ENCODE measurements around the gene MYLIP.

- RRBS = no CpG with 5 or more reads among the region's 2 CpGs
Observed at GRCh38 chr6:15254885-15255084, 8.9 kb downstream of the JARID2 start.

GRCh38 chr6:15272996-15273321, 27.1 kb downstream of the JARID2 start:
- RRBS = no CpG with 5 or more reads among the region's 3 CpGs

DNA sequence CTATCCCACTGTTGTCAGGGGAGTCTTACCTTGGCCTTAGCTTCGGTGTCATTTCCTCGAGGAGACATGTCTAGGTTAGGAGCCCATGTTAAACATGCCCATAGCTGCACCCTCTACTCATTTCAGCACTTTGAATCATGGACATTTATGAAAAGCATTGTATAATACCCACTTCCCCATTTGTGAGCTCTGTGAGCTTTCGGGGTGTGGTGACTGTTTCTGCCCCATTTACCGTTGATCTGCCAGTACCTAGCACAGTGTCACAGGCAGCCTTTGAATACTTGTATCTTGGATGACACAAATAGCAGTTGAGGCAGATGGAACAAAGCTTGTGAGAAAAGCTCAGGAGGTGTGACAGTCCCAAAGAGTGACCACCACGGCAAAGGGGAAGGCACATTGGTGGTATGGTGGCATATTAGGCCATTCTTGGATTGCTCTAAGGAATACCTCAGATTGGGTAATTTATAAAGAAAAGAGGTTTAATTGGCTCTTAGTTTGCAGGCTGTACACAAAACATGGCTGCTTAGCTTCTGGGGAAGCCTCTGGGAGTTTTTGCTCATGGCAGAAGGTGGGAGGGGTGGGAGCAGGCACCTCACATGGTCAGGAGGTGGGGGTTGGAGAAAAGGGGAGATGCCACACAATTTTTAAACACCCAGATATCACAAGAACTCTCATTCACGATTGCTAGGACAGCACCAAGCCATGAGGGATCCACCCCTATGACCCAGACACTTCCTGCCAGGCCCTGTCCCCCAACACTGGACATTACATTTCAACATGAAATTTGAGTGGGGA, 42.0 kb downstream of the JARID2 start:
- RRBS = no CpG with 5 or more reads among the region's 6 CpGs

DNA sequence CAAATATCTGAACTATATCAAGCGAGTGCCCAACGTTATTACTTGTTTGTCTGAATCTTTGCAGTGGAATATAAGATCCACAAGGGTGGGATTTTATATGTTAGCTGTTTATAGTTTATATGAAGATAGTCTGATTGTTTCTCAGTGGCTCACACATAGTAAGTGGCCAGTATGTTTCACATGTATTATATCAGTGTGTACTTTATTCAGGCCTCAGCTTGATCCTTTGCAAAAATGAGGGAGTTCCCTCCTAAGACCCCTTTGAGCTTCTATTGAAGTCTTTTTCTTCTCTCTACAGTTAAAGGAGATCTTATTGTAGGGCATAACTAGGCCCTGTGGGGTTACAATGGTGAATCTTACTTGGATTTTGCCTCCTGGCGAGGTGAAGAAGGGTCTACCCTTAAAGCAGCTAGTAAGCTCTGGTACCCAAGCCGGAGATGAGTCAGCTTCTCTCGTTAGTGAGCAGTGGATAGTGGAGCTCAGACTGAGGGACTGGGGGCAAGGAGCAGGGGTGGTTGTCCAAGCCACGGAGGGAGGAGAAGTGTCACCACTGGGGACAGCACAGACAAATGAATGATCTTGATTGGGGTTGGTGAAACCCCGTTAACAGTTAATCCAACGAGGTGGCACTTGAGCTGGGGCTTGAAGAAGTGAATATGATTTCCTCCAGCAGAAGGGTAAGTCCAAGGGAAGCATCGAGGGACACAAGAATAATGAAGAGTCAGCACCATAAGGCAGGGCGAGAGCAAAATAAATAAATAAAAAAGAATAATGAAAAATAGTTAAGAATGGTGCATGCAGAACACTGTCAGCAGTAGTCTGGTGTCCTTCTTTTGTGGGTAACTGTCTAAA, 42.8 kb downstream of the JARID2 start:
- RRBS = no CpG with 5 or more reads among the region's 10 CpGs

DNA sequence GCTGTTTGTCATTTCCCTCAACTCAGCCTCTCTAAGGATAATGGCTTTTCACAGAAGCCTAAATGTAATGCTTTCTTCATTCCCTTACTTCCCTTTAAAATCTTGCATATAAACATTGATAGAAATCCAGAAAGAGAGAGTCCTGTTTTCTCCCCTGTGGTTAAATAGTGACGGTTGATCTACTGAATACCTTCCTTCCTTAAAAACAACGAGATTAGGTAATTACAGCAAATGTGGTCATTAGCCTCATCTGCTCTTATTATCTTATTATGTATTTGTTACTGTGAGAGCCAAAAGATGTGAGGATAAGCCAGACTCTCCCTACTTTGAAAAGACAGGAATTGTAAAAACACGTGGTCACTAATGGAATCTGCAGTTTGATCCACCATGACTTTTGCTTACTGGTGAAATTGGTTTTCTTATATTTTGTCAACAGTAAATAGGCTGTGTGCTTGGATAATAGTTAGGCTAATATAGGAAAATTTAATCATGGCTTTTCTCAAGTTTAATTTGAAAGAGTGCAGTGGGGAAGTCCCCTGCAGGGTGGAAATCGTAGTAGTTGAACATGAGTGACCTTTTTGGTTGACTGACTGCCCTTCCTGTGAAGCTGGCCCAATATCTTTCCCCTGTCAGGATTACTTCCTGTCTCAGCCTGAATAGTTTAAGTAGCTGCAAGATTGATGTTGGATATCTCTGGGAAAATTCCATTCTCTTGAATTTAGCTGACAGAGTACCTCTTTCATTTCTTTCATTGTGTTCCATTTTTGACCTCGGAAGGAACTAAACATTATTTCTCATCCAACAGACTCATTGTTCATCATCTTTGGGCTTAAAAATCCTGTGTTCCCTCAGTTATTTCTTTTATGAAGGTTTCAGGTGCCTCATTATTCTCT, 62.8 kb downstream of the JARID2 start:
- RRBS = no CpG with 5 or more reads among the region's 5 CpGs

GRCh38 chr6:15331112-15331486, 85.2 kb downstream of the JARID2 start:
- RRBS = no CpG with 5 or more reads among the region's 1 CpG

DNA sequence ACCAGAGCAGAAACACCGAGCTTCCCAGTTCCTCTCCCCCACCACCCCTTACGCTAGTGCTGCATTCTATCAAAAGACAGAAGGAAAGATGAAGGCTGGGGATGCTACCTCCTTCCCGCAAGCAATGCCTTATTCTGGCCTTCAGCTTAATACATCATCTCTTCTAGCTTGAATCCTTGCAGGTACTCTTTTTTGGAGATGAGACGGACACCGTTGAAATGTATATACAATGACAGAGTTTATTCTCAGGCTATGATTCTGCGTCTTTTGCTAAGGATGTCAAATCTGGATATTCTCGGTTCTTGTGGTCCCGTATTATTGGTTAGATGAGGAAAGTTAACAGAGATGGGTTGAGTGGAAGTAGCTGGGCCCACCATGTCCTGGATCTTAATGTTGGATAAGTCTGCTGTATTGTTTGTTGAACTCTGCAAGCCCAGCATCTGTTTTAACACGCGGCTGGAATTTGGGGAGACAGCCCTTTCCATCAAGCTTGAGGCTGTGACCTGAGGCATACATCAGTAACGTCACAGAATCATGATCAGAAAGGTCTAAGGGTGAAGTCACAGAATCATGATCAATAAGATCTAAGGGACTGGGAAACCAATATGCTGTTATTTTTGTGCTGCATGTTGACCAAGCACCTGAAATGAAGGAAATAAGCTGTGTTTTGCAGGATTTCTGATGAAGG, 103.9 kb downstream of the JARID2 start:
- RRBS = no CpG with 5 or more reads among the region's 11 CpGs

DNA sequence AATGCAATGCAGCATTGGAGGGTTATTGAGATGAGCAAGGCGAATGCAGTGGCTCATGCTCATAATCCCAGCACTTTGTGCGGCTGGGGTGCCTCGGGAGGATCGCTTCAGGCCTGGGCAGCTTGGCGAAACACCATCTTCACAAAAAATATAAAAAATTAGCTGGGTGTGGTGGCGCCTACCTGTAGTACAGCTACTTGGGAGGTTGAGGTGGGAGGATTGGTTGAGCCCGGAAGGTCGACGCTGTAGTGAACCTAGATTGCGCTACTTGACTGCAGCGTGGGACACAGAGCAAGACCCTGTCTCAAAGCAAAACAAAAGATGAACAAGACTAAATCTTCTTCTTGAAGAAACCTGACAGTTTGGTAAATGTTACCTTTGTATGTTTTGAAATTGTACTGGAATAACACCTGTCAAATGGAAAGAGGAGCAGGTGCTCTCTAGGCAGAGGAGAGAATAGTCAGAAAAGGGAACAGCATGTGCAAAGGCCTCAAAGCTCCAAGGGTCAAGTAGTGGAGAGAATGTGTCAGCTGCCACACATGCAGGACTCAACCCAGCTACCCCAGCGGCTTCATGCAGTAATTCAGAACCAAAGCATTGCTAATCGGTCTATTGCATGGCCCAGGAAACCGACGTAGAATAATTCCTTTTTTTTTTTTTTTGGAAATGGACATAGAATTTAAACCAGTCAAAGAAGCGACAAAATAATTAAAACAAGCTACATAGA, 148.6 kb downstream of the JARID2 start:
- RRBS = no CpG with 5 or more reads among the region's 16 CpGs

DNA sequence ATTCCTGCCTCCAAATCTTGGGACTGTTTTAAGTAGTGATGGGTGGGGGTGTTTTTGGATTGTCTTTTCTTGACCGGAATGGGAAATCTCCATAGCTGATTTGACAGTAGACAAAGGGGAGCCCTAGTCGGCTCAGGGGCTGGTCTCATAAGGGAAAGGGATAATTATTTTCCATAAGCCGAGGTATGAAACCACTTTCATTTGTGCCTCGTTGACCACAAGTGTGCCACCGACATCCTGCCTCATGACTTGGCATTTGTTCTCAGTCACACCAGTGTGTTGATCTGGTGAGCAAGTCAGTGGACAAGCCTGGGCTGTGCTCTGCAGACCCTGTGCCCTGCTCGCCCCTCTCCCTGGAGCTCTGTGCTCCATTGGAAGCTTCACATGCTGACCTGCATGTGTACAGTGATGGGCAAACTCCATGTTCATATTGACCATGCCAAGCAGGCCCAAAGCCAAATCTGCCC, 158.0 kb downstream of the JARID2 start:
- RRBS = no CpG with 5 or more reads among the region's 6 CpGs

- RRBS = no CpG with 5 or more reads among the region's 6 CpGs
Observed at GRCh38 chr6:15464150-15464737, 198.6 kb downstream of the DTNBP1 start.

DNA sequence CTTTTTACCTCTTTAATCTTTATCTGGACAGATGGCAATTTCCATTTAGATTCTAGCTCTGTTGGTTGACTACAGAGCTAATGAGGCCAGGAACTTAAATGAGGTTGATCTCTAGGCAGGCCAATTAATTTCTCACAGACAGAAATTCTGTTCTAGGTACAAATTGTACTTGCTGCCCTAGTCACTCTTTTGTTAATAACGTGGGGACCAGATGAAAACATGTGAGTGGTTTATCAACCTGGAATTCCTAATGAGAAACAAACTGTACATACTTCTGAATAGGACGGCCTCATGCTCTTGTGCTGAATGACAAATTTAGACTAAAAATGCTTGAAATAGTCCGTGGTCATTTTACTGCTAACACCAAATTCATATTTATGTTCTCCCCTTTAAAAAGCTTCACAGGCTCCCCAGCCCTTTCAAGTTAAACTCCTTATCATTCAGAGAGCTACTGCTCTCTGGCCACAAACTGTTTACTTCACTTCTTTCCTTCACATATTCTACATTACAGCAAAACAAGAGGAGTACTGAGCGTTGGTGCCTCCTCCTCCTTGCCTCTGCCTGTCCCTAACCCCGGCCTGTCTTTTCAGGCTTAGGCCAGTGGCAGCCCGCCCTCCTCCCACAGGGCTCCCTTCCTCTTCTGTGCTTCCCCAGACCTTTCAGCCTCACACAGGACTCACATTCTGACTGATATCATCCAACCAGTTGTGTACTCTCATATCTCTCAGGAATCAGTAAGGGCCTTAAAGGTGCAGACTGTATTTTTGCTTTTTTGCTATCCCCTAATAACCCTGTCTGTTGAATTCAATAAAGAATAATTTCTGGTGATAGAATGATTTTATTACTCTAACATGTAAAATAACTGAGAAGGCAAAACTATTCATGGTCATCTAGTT, 41.3 kb downstream of the DTNBP1 start:
- RRBS = no CpG with 5 or more reads among the region's 6 CpGs

- RRBS = no CpG with 5 or more reads among the region's 1 CpG
Observed at GRCh38 chr6:15709522-15709974, 46.7 kb upstream of the DTNBP1 start.

DNA sequence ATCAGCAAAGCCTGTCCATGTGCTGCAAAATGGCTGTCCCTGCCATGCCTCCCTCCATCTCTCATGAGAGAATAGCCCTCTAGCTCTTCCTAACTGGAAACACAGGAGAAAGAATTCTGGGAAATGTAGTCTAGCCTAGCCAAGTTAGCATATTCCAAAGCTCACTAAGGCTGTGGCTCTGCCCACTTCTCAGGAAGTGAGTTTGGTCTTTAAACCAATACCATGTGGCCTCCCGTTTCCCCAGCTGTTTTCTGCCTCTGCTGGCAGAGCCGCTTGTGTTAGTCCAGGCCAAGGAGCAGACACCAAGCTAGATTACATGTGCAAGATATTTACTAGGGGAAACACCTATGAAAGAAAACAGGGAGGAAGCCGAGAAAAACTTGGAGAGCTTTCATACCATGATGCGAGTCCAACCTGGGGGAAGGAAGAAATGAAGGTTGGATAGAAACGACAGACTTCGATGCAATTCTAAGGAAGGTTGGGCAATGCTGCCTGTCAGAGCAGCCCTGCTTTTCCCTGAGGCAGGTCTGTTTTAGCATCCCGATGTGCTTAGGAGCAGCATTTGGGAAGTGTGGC, 91.7 kb upstream of the DTNBP1 start:
- RRBS = no CpG with 5 or more reads among the region's 7 CpGs

DNA sequence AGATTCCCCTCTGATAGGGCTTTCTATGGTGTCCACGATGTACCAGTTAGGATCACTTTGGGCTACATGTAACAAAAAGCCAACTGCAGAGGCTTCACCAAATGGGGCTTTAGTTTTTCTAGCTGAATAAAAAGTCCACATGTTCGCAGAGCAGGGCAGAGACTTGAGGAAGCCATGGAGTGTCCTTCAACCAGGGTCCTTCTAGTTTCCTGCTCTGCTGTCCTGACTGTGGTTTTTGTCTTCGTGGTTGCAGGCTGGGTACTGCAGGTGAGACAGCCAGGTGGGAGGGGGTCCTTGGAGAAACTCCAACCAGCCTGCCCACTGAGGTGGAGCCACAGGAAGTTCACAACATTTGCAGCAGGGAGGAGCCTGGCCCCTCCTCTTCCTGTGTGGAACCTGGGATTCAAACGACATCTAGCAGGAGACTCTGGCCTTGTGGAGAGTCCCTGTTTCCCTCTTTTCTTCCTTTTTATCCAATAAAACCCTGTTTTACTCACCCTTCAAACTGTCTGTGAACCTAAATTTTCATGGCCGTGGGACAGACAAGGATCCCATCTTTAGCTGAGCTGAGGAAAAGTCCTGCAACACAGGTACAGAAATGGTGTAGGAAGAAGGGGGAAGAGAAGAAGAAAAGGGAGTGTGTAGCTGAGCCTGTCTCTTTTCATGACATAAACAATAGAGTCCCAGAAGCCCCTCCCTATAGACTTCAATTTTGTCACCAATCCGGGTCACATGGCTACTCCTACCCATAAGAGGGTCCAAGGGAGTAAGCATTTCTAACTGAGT, 68.7 kb upstream of the MYLIP start:
- RRBS = no CpG with 5 or more reads among the region's 6 CpGs

- RRBS = 2% methylated on average over 24 of the region's 89 CpGs
Observed at GRCh38 chr6:16128976-16129839, at the start of gene MYLIP. Gene MYLIP, plus strand, starts transcription at chr6:16129086.

GRCh38 chr6:16205336-16206115, 32.9 kb upstream of the GMPR start:
- RRBS = no CpG with 5 or more reads among the region's 4 CpGs

- RRBS = 91% methylated on average over 2 of the region's 4 CpGs
Observed at GRCh38 chr6:16249776-16250166, 11.4 kb downstream of the GMPR start.

DNA sequence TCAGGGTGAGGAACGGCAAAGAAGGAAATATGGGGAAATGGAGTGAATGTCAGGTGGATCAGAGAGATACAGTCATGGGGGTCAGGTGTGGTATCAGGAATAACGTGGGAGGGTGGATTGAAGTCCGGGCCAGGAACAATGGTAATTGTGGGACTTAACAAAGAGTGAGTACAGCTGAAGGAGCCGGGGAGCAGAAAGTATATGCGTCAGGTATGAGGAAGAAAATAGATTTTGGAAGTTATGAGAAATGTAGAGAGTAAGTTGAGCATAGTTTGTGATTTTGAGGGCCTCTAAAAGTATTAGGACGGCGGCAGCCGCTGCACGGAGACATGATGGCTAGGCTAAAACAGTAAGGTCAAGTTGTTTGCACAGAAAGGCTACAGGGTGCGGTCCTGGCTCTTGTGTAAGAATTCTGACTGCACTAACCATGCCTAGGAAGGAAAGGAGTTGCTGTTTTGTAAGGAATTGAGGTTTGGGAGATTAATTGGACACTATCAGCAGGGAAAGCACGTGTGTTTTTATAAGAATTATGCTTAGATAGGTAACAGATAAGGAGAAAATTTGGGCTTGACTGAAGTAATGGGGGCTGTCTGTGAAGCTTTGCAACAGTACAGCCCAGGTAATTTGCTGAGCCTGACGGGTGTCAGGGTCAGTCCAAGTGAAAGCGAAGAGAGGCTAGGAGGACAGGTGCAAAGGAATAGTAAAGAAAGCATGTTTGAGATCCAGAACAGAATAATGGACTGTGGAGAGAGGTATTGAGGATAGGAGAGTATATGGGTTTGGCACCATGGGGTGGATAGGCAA, 22.6 kb downstream of the GMPR start:
- RRBS = no CpG with 5 or more reads among the region's 13 CpGs

GRCh38 chr6:16267545-16267911, 29.1 kb downstream of the GMPR start:
- RRBS = 93% methylated on average over 2 of the region's 12 CpGs

DNA sequence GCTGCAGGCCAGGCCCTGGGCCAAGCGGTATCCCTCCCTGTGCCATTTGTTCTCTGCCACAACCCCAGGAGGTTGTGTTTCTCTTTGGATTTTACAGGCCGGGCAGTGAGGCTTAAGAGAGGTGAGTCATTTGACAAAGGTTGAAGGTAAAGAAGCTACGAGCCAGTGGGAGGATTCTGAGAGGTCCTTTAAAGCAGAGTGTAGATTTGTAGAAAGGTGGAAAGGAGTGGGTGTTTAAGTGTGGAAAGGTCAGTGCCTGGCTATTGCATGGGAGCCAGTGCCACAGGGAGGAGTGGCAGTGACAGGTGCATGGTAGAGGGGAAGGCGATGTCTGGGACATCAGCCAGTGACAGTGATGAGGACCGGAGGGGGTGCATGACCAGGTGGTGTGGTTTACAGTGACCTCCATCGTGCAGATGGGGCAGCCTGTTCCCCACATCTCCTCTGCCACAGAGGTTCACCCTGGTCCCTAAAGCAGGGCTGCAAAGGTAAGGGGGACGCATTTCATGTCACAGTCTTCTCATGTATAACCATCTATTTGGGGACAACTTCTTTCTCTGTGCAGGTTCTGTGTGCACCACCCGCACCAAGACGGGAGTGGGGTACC, 39.9 kb downstream of the GMPR start:
- RRBS = no CpG with 5 or more reads among the region's 9 CpGs

Measured in cardiac fibroblast (primary cell).